SK-MEL-5 (cell line): ENCODE measurements around the gene AMN1.

DNA sequence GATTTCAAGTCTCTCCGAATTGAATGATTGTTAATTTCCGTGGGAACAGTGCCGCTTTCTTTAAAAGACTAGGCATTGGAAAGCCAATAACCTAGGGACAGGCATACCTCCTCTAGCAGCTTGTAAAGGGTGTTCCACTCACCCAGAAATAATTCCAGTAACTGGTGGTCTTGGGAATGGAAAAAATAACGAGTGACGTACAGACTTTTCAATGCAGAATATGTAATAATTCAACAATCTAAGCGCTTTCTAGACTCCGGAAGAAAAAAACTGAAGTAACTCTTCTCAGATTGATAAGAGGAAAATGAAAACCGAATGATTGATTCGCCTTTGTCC, 899 bp upstream of the SINHCAF start:
RAMPAGE:
- cytosol, long total RNA = no peak
- long total RNA = no peak
- nucleus, long total RNA = no peak

GRCh38 chr12:31553286-31554517, 37.2 kb downstream of the DENND5B start:
RAMPAGE:
- cytosol, long total RNA = no peak
- long total RNA = no peak
- nucleus, long total RNA = no peak

GRCh38 chr12:31560100-31561298, 30.4 kb downstream of the DENND5B start:
RAMPAGE:
- cytosol, long total RNA = no peak
- long total RNA = no peak
- nucleus, long total RNA = no peak

GRCh38 chr12:31589280-31589674, 1.7 kb downstream of the DENND5B start:
RAMPAGE:
- cytosol, long total RNA = no peak
- long total RNA = no peak
- nucleus, long total RNA = no peak

DNA sequence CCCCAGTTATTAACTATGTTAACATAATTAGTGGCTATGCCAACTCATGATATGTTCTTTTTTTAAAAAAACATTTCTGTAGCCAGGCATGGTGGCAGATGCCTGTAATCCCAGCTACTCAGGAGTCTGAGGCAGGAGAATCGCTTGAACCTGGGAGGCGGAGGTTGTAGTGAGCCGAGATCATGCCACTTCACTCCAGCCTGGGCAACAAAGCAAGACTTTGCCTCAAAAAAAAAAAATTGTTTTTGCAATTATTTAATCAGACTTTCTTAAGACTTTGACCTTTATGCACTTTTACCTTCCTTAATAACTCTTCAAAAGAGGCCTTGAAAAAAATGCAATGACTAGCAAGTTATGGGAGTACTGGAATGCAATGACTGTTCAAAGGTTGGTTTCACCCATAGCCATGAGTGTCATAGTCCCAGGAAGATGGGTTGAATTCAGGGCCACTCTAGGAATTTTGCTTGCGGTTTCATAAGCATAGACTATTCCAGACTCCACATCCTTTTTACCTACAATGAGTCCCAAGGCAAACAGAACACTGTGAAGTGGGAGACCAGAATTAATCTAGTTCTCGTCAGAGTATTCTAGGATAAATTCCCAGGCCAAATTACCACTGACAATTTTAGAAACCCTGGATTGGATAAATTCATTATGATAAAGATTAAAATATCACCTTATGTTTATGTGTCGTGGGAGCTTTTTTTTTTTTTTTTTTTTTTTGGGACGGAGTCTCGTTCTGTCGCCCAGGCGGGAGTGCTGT, 29.3 kb upstream of the DENND5B start:
RAMPAGE:
- cytosol, long total RNA = no peak
- long total RNA = no peak
- nucleus, long total RNA = no peak

DNA sequence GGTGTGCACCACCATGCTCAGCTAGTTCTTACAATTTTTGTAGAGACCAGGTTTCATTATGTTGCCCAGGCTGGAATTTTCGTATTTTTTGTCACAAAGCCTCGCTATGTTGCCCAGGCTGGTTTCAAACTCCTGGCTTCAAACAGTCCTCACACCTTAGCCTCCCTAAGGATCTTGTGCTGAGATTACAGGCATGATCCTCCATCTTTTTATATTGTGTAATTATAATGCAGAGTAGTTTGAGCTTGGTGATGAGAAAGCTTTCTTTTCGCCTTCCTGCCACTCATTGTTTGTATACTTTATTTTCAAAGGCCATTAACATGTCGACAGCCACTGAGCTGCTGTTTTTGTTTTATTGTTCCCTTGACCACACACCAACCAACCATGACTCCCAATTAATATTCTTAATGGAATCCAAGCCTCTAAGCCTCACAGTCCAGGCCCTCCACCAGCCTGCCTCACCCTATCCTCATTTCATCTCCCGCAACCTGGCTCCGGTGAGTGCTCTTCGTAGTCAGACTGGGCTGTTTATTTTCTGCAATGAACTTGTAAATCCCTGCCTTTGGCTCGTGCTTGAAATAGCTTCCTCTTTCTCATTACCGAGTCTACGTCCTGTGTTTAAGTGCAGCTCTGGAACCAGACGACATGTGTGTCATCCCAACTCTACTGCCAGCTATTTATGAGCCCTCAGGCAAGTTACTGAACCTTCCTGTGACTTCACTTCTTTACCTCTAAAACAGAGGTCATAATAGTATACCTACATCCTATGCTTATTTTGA, 12.5 kb upstream of the ETFBKMT start:
RAMPAGE:
- cytosol, long total RNA = no peak
- long total RNA = no peak
- nucleus, long total RNA = no peak

RAMPAGE:
- cytosol, long total RNA = no peak
- long total RNA = no peak
- nucleus, long total RNA = no peak
These were observed 10.3 kb downstream of the AMN1 start for GRCh38 chr12:31718493-31719009.

GRCh38 chr12:31728641-31729654, at the start of gene AMN1:
TSS of gene AMN1 (minus strand) at chr12:31729021.
RAMPAGE:
- cytosol, long total RNA = start-site peak on the minus strand at chr12:31729021-31729093, 180 and 67 reads in 2 replicates
- long total RNA = start-site peak on the minus strand at chr12:31729017-31729091, 60 and 40 reads in 2 replicates
- nucleus, long total RNA = start-site peak on the minus strand at chr12:31729029-31729098, 109 and 24 reads in 2 replicates

DNA sequence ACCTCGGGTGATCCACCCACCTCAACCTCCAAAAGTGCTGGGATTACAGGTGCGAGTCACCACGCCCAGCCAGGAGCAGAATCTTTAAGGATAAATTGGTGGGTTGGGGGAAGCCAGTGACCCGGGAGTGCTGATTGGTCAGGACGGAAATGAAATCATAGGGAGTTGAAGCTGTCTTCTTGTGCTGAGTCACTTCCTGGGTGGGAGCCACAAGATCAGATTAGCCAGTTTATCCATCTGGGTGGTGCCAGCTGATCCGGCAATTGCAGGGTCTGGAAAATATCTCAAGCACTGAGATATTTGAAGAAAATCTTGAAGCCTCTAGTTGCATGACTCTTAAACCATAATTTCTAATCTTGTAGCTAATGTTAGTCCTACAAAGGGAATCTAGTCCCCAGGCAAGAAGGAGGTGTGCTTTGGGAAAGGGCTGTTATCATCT, 4.9 kb upstream of the AMN1 start:
RAMPAGE:
- cytosol, long total RNA = no peak
- long total RNA = no peak
- nucleus, long total RNA = no peak

GRCh38 chr12:31876560-31877055, 82.6 kb upstream of the RESF1 start:
RAMPAGE:
- cytosol, long total RNA = no peak
- long total RNA = no peak
- nucleus, long total RNA = no peak

DNA sequence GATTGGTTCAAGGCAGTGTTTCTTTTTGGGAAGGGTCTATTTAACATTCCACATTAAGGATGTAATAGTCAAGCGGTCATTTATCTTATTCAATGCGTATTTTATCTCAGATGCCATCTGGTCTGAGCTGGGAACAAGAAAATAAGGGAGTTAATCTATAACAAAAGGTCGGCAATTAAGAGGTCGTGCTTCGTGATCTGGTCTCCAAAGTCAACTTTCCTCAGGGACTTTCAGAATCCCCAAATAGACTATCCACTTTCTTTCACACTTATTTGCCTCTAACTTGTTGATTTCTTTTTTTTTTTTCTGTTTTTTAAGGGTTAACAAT, 573 bp upstream of the RESF1 start:
RAMPAGE:
- cytosol, long total RNA = no peak
- long total RNA = no peak
- nucleus, long total RNA = no peak

GRCh38 chr12:32105948-32106381, 682 bp upstream of the BICD1 start:
RAMPAGE:
- cytosol, long total RNA = no peak
- long total RNA = no peak
- nucleus, long total RNA = no peak

DNA sequence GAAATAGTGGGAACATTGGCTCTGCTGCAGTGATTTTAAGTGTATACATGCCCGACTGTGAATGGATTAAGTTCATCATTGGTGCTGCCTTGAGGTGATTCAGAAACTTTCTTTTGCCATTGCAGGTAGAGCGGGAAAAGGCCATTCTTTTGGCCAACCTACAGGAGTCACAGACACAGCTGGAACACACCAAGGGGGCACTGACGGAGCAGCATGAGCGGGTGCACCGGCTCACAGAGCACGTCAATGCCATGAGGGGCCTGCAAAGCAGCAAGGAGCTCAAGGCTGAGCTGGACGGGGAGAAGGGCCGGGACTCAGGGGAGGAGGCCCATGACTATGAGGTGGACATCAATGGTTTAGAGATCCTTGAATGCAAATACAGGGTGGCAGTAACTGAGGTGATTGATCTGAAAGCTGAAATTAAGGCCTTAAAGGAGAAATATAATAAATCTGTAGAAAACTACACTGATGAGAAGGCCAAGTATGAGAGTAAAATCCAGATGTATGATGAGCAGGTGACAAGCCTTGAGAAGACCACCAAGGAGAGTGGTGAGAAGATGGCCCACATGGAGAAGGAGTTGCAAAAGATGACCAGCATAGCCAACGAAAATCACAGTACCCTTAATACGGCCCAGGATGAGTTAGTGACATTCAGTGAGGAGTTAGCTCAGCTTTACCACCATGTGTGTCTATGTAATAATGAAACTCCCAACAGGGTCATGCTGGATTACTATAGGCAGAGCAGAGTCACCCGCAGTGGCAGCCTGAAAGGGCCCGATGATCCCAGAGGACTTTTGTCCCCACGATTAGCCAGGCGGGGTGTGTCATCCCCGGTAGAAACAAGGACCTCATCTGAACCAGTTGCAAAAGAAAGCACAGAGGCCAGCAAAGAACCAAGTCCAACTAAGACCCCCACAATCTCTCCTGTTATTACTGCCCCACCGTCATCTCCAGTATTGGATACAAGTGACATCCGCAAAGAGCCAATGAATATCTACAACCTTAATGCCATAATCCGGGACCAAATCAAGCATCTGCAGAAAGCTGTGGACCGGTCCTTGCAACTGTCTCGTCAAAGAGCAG, 71.7 kb upstream of the FGD4 start:
RAMPAGE:
- cytosol, long total RNA = no peak
- long total RNA = no peak
- nucleus, long total RNA = no peak

DNA sequence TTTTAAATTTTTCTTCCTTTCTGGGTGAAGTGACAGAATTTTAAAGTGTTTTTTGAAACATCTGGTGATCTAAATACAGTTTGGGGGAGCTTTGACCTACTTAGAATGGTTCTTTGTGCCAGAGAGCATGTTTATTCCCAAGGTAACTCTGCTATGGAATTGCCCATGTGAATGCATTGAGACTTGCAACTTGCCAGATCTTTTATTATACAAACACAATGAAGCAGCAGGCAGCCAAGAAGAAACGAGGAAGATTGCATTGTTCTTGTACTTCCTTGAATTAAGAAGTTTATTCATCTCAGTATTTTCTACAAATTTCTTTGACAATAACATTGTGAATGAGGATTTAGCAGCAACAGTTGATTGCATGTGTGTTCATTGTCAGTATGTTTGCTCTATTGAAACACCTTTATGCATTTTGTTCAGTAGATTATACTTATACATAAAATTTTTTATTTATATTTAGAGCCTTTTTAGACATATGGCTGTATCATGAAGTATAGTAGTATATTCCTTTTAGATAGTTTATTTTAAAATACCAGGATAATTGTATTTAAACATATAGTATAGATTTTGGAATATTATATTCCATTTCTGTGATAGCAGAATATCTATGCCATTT, 55.6 kb downstream of the FGD4 start:
RAMPAGE:
- cytosol, long total RNA = no peak
- long total RNA = no peak
- nucleus, long total RNA = no peak

DNA sequence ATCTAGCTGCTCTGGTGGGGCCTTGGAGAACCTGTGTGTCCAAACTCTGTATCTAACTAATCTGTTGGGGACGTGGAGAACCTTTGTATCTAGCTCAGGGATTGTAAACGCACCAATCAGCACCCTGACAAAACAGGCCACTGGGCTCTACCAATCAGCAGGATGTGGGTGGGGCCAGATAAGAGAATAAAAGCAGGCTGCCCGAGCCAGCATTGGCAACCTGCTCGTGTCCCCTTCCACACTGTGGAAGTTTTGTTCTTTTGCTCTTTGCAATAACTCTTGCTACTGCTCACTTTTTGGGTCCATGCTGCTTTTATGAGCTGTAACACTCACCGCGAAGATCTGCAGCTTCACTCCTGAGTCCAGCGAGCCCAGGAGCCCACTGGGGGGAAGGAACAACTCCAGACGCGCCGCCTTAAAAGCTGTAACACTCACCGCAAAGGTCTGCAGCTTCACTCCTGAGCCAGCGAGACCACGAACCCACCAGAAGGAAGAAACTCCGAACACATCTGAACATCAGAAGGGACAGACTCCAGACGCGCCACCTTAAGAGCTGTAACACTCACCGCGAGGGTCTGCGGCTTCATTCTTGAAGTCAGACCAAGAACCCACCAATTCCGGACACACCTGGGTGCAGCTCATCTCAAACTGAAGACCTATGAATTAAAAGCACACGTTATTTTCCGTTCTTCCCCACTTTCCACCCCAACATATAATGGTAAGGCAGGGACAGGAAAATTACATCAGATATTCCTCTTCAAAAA, 73.8 kb downstream of the FGD4 start:
RAMPAGE:
- cytosol, long total RNA = no peak
- long total RNA = no peak
- nucleus, long total RNA = no peak

GRCh38 chr12:32502559-32503082, 103.3 kb downstream of the FGD4 start:
RAMPAGE:
- cytosol, long total RNA = no peak
- long total RNA = no peak
- nucleus, long total RNA = no peak

DNA sequence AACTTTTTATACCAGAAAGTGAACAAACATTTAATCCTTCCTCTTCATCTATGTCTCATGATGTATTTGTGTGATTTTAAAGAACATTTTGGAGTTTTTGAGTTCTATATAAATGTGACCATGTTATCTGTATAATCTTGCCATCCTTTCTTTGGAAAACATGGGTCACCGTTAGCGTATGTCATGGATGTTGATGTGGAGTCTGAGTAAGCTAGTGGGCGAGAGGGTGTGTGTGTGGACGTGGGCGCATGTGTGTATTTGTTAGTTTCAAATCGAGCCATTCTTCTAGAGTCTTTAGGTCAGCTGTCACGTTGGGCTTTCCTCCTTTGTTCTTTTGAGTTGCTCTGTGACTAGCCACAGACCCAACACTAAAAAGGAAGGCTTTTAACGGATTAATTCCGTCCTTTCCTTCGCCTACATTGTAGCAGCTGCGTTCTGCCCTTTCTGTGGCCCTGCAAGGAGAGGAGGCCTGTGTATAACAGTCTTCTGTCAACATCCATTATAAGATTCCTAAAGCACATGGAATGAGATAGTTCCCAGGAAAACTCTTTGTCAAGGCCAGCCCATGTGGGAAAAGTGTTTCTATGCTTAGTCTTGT, 117.2 kb upstream of the DNM1L start:
RAMPAGE:
- cytosol, long total RNA = no peak
- long total RNA = no peak
- nucleus, long total RNA = no peak

DNA sequence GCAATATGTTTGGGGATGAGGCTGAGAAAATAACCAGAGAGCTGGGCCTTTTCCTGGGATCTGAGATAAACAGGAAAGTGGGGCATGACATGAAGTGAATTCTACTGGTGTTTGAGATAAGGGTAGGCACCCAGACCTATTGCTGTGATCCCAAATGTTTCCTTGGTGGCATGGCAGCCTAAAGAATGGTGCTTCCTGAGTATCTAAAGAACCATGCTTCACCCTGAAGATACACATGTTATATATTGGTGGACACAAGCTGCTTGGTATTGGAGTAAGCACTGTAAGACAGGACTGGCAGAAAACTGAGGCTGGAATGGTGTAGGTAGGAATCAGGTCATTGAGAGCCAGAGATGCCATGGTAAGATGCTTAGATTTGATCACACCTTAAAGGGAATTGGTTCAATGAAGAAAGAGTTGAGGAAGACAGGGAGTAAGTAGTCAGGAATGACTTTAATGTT, 50.3 kb upstream of the DNM1L start:
RAMPAGE:
- cytosol, long total RNA = no peak
- long total RNA = no peak
- nucleus, long total RNA = no peak

RAMPAGE:
- cytosol, long total RNA = no peak
- long total RNA = no peak
- nucleus, long total RNA = no peak
These were observed 603 bp upstream of the YARS2 start for GRCh38 chr12:32756222-32756777.

RAMPAGE:
- cytosol, long total RNA = no peak
- long total RNA = no peak
- nucleus, long total RNA = no peak
These were observed 3.1 kb downstream of the PKP2 start for GRCh38 chr12:32893449-32893898.